SJSA1 (cell line): ENCODE measurements around a stretch of chr18.

GRCh38 chr18:12315379-12316555 is 7.7 kb downstream of the TUBB6 start:
- RAMPAGE, long total RNA = no peak

- RAMPAGE, long total RNA = no peak
Observed at GRCh38 chr18:12340155-12340801, 32.2 kb downstream of the TUBB6 start.

DNA sequence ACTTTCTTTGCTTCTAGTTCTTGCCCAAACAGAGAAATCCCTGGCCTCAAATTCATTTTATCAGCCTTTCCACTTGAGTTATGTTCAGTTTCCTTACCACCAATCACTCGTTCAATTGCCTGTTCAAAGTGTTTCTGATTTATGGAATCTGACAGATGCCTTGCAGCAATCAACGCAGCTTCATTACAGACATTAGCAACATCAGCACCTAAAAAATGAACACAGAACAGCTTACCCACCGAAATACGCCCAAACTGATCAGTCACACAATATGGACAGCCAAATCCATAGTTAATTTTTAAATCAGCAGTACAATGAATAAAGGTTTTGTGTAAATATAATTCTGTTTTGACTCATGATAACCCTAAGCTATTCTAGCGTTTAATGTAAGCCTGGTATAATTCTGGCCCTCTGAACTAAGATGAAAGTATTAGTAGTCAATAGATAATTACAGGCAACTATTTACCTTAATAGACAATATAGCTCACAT is 28.8 kb downstream of the AFG3L2 start:
- RAMPAGE, long total RNA = no peak

DNA sequence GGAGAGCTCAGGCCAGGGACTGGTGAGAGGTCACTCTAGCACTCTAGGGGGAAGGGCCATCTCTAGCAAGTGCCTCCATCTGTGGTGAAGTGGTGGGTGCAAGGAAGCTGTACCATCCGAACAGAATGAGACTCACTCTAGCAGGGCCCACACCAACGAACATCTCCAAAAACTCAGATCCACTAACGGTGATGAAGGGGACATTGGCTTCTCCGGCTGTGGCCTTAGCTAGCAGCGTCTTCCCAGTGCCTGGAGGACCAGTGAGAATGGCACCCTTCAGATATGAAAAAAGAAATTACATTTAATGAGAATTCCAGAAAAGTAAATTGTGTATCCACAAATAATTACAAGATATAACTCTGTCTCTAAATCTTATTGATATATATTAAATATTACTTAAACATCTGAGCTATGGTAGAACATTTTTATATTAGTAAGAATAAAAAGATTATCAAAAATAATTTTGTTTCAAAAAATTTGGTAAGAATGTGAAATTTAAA is 20.4 kb downstream of the AFG3L2 start:
- RAMPAGE, long total RNA = no peak

DNA sequence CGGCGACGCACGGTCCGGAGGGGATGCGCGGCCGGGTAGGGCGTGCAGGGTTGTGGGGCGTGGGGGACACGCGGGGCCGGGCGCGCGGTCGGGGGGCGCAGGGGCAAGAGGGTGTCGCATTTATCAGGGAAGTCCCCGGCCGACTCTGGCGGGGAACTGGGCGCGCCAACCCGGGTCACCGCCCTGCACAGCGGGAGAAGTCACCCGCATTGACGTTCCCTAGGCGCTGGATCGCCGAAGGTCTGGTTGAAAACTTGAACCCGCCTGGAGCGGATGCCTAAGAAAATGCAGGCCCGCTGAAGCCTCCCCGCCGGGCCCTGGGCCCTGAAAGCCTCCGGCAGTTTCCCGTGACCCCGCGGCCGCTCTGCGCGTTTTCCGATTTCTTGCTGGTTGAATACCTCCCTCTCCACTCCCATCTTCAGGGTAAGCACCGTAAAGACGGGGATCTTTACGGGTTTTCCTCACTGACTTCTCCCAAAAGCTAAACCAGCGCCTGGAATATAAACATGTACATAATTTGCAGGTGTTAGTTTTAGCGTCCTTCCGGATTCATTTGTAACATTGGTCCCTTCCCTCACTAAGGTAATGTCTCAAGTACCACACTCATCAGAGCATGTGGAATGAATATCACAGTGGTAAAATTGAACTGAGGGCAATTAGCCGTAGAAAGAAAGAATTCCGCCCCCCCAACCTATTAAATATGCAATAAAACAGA is 601 bp upstream of the SPIRE1 start:
- RAMPAGE, long total RNA = no peak

DNA sequence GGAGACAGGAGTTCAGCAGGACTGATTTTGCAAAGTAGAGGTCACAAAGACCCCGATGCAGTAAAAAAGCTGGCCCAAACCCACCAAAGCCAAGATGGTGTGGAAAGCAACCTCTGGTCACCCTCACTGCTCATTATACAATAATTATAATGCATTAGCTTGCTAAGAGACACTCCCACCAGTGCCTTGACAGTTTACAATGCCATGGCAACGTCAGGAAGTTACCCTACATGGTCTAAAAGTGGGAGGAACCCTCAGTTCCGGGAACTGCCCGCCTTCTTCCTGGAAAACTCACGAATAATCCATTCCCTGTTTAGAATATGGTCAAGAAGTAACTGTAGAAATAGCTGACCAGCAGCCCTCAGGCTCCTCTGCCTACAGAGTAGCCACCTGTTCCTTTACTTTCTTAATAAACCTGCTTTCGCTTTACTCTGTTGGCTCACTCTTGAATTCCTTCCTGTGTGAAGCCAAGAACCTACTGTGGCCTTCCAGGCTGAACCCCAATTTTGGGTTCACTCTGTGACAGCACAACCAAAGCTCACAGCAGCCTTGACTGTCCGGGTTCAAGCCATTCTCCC is 19.9 kb upstream of the PTPN2 start:
- RAMPAGE, long total RNA = no peak

- RAMPAGE, long total RNA = no peak
Observed at GRCh38 chr18:12985271-12985757, 5.8 kb upstream of the CEP192 start.

- RAMPAGE, long total RNA = no peak
Observed at GRCh38 chr18:13137084-13137857, 81.3 kb upstream of the LDLRAD4 start.

GRCh38 chr18:13137858-13138654 is 80.5 kb upstream of the LDLRAD4 start:
- RAMPAGE, long total RNA = no peak

DNA sequence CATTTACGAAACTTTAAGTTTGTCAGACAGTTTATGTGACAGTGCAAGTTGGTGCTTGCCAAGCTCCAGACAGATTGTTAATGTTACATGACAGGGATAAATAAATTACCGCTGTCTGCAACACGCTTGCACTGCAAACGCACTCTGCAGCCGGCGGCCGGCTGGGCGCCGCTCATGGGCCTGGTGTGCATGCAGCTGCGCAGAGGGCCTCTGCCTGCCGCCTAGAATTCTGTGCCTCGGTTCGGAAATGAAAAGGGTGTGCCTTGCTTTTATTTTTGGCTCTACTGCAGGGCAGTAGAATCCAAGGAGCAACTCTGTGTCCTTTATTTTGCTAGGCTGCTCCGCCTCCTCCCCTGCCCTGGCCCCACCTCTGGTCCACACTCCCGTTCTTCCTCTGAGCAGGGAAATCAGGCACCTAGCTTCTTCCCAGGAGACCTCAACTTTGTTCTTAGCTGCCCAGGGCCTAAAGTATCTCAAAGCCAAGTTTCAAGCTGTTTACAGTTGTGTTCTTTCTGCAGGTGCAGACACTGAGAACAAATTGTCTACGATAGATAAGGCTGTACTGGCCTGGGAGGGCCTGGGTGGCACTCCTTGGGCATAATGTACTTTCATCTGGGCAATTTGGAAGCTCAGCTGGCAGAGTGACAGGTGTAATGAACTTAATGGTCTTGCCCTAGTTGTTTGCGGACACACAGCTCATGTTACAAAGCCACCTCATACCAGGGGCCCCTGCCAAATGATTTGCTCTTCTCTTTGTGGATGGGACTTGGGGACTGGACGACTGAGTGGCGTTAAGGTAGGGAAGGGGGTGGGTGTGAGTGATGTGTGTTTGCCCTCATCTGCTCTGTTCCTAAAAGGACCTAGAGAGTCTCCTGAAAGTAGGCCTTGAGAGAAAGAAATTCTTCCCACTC is 4.1 kb downstream of the LDLRAD4 start:
- RAMPAGE, long total RNA = no peak

DNA sequence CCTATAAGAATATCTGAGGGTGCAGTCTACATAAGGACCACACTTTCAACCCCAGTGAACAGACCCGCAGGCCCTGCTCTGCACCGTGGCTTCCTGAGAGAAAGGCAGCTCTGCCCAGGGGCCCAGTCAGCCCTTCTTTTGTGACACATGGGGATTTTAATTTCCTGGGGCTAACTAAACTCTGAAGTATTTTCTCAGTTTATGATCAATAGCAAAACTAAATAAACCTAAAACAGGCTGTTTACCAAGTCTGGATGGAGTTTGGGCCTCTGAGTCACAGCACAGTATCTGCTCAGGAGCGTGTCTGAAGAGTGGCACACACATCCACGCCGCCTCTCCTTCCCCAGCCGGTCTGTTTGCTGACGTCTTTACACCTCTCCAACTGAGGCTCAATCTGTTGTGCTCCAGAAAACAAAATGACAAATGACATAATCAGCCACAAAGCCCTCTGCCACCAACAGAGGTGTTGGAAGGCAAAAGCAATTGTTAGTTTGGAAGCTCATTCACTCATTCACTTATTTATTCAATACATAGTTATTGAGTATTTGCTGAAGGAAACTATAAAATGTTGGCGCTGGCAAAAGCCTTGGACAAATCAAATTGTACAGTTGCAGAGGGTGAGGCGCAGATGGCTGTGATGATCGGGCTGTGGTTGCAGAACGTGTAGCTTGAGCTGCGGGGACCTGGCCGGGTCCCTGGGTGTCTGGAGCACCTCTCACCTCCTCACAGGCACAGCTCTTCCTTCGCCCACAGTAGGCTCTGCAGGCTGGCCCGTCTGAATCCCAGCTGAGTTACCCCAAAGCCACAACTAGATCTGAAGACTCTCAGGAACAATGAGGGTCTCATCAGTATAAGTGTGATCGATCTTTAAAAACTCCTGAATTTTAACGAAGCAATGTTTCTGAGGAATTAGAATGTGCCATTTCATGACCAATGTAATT is 72.5 kb downstream of the LDLRAD4 start:
- RAMPAGE, long total RNA = no peak

DNA sequence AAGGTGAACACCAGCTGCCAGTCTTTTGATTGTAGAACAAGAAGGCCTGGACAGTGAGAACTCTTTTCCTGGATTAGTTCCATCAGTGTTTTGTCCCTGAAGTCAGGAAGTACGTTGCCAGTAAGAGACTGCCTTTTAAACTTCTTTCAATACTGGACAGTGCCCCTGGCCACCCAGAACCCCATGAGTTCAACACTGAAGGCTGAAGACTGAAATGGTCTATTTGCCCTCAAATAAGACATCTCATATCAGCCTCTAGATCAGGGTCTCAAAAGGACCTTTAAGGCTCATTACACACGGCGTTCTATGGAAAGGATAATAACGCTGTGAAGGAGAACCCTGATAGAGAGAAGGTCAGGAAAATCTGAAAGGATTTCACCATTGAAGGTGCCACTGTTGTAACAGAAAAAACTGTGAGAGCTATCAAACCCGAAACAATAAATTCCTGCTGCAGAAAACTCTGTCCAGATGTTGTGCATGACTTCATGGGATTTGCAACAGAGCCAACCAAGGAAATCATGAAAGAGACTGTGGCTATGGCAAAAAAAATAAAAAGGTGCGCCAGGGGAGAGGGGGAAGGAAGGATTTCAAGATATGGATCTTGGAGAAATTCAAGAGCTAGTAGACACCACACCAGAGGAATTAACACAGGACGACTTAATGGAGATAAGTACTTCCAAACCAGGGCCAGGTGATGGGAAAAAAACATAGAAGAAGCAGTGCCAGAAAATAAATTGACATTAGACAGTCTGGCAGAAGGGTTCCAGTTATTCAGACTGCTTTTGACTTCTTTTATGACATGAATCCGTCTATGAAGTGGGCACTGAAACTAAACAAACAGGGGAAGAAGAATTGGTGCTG is 87.9 kb downstream of the LDLRAD4 start:
- RAMPAGE, long total RNA = no peak

DNA sequence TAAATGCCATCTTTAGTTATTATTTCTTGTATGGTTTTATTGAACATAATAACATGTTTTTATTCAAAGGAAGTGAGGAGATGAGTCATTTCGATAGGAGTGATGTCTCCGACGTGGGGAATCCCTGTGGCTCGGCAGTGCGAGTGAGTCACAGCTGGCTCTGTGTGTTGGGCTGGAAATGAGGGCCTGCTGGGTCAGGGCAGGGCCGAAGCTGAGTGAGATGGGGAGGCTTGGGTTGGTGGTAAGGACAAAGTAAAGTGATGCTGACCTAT is 156.7 kb downstream of the LDLRAD4 start:
- RAMPAGE, long total RNA = no peak

- RAMPAGE, long total RNA = no peak
Observed at GRCh38 chr18:13427290-13427956, 208.9 kb downstream of the LDLRAD4 start.

DNA sequence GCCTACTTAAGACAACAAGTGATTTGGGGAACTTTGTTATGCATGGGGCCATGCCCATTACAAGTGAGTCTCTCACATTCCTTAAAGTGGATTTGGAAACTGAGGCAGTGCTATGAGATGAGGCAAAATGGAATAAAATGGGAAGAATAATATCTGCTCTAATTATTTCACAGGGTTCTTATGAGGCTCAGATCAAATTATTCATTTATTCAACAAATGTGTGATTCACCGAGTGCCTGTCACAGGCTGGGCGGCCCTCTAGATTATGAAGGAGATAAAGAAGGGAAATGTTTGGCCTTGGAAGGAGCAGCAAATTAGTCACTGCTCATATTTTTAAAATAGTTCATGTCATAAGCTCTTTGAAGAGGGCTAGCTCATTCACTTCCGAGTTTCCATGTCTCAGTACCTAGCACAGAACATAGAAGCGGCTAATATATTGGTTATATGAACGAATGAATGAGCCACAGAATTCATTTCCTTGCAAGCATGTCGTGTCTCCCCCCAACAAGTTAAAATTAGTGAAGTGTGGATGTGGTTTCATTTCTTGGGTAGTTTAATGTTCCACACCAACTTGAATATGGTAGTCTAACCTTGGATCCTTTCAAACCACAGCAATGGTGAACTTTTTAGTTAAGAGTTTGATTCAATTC is 217.4 kb downstream of the LDLRAD4 start:
- RAMPAGE, long total RNA = no peak

GRCh38 chr18:13451971-13453396 is 233.9 kb downstream of the LDLRAD4 start:
- RAMPAGE, long total RNA = no peak

- RAMPAGE, long total RNA = no peak
Observed at GRCh38 chr18:13481579-13482111, 244.7 kb downstream of the FAM210A start.

DNA sequence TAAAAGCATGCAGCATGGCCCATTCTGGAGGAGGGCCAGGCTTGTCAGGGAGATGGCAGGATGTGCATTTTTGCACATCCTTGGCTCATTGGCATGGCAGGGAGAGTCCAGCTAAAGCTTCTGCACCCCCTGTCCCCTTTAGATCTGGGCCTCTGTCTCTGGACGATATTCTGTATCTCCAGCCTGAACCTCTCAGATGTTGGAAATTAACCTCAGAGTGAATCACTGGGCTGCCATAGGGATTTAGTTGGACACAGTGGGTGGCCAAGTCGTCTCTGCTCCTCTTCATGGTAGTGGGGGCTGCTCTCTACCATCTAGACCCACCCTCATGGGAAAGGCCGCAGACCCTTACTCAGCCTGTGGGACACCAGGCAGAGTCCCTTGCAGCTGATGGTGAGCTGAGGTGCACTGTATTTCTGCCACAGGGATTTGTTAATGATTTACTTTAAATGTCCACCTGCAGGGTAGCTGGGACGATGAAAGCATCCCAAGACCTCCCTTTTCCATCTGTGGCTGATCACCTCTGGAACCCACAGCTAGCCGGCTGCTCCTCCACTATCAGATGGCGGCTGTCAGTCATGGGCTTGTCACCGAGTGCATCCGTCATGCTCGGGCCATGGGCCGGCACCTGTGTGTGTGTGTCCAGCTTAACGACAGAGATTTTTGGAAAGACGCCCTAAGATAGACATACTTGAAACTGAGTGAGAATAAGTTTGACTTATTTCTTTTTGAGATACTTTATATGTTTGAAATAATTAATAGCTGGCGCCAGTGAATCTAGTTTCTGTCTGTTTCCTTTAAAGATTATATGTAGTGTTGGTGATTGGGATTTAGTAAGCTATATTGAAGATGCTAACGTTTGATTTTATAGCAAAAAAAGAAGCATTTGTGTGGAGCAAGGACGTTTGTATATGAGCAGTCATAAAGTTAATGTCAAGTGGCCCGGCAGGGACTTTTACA is 235.3 kb downstream of the FAM210A start:
- RAMPAGE, long total RNA = no peak

DNA sequence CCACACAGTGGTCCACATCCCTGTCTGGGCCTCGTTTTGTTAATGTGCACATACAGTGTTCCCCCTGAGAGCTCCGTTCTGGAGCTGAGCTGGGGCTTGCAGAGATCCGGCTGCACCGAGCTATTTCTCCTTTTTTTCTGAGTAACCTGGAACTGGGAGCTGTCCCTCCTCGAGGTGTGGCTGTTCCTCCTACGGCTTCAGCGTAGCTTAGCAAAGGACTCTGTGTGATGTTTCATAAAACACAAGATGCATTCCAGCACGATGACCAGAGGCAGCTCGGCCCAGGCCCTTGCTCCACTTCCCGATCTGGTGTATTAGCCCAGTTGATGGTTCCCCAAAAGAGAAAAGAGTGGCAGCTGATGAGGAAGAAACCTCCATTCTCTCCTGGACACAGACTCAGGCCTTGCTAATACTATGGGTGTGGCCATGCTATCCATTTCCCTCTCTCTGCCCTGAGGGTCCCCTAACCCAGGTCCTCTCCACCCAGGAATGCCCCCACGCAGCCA is 103.0 kb downstream of the FAM210A start:
- RAMPAGE, long total RNA = no peak

DNA sequence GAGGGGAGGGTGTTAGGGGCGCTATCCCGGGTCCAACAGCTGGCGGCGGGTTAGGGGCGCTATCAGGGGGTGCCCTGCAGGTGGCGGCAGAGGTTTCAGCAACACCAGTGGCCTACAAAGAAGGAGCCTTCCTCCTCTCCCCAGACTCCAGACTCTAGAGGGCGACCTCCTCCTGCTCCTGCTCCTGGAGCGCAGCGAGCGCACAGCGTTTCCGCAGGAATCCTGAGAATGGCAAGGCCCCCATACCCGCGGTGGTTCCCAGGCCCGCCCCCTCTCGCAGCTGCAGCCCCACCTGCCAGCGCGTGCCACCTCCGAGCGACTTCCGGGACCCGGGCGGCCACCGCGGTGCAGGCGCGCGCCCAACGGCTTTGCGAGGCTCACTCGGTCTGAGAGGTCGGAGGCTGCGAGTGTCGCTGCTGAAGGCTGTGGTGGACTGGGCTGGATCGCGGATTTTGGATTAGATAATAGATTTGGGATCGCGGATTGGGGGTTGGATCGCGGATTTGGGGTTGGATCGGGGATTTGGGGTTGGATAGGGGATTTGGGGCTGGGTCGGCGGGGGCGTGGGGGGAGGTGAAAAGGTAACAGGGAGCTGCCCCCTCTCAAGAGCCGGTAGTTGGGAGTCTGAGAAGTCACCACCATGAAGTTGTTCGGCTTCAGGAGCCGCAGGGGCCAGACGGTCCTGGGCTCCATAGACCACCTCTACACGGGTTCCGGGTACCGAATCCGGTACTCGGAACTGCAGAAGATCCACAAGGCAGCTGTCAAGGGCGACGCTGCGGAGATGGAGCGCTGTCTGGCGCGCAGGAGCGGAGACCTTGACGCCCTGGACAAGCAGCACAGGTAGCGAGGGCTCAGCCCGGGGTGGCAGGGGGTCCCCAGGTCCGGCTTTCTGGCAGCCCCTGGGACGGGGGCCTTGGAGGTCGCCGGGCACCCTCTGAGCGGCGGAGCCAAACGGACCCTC is 46.8 kb upstream of the ZNF519 start:
- RAMPAGE, long total RNA = no peak